Fibroblast of the aortic adventitia (primary cell): Measurements from ENCODE around the genes NOS3 and ABCB8.

GRCh38 chr7:150799427-150799794, 753 bp downstream of the TMEM176B start:
- CAGE, long polyA plus RNA = no peak

- CAGE, long polyA plus RNA = no peak
Measured at GRCh38 chr7:150971808-150972559, 6.1 kb downstream of the KCNH2 start.

- CAGE, long polyA plus RNA = no peak
Measured at GRCh38 chr7:150988377-150989352, 2.2 kb upstream of the NOS3 start.

GRCh38 chr7:150990524-150991391, at the start of gene NOS3:
TSS of gene NOS3 (plus strand) at chr7:150991017.
- CAGE, long polyA plus RNA = no peak

GRCh38 chr7:151028369-151029067, at the start of gene ABCB8:
TSS of gene ABCB8 (plus strand) at chr7:151028450.
- CAGE, long polyA plus RNA = no peak

- CAGE, long polyA plus RNA = no peak
Measured at GRCh38 chr7:151056667-151057101, 1.0 kb downstream of the CDK5 start.

GRCh38 chr7:151078918-151079229, 1.7 kb downstream of the FASTK start:
- CAGE, long polyA plus RNA = no peak

- CAGE, long polyA plus RNA = no peak
Measured at GRCh38 chr7:151125146-151125758, 39.0 kb downstream of the AGAP3 start.

DNA sequence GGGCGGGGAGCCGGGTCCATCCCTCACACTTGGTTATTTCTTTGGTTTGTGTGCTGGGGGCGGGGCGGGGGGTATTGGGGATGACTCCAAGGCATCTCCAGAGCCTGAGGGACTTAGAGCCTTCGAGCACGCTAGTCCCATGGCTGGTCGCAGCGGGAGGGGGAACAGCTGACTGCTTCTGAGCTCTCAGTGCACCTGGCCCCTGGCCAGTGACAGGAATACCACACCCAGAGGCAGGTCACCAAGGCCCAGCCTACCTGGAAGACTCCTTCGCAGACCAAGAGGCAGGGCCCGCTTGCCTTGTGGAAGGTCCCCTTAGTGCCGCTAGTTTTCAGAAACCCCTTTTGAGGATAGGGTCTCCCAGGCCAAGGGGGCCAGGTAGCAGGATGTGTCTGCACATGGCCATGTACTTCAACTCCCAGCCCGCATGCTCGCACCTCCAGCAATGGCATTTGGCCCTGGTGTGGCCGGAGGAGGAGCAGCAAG, 40.3 kb downstream of the AGAP3 start:
- CAGE, long polyA plus RNA = no peak

GRCh38 chr7:151147176-151148246, 20.0 kb downstream of the GBX1 start:
- CAGE, long polyA plus RNA = no peak

GRCh38 chr7:151237495-151238519, 5.5 kb downstream of the CHPF2 start:
- CAGE, long polyA plus RNA = no peak

GRCh38 chr7:151243346-151243660, 5.2 kb downstream of the SMARCD3 start:
- CAGE, long polyA plus RNA = no peak

GRCh38 chr7:151247940-151248493, 477 bp downstream of the SMARCD3 start:
- CAGE, long polyA plus RNA = no peak

GRCh38 chr7:151252264-151252913, 3.9 kb upstream of the SMARCD3 start:
- CAGE, long polyA plus RNA = no peak

DNA sequence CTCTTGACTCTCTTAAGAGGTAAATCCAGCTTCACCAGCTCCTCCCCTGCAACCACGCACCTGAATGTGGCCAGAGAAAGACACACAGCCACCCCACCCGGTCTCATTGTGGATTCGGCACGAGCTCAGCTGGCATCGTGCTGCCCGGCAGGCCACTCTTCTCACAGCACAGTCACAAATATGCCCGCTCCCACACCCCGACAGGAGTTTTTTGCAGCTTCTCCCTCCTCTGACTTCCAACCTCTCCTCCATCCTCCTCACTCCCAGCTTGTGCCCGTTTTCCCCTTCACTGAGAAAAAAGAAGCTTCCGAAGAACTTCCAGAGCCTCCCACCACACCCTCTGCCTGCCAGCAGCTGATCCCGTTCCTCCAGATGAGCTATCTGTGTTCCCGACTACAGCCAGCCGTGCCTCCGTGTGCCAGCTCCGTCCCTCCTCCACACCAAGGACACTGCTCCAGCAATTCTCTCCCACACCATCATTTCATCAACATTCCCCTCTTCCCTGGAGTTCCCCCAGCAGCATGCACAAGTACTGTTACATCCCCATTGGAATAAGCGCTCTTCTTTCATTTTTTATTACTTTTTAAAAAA, 8.1 kb upstream of the SMARCD3 start:
- CAGE, long polyA plus RNA = no peak

DNA sequence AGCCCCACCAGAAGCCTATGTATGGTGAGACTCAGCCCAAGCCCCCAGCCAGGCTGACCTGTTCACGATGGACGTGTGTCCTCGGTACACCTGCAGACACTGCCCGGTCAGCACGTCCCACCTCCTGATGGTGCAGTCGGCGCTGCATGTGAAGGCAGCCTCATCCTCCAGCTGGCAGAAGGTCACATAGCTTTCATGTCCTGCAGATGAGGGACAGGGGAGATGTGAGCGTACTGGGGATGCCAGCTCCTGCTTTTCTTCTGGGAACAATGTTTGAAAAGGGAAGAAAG, 9.9 kb downstream of the WDR86 start:
- CAGE, long polyA plus RNA = no peak

DNA sequence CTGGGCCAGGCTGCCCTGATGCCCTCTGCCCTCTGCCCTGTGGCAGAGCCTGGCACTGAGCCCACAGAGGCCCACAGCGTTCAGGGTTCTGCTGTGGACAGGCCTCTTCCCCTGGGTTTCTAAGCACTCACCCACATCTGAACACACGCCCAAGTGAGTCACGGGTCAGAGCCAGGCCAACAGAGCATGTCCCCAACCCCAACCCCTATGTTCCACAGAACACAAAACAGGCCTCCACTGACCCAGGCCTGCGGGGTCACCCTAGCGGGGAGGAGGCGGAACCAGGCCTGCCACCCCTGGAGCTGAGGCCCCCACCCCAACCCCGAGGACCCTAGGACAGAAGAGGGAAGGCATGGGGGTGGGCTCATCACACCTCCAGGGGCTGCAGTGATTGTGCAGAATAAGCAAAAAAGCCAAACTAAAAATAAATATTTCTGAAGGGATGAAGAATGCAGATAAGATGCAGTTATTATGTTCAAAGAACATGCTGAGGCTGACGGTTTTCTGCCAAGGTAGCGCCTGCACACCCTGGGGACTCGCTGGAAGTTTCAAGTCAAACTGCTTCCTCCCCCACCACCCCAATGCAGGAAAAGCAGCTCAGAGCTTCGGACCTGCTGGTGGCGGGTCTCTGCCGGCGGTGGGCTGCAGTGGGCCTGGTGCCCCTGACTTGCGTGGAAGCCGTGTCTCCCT, 5.4 kb downstream of the WDR86 start:
- CAGE, long polyA plus RNA = no peak

GRCh38 chr7:151426305-151427087, 13.4 kb downstream of the CRYGN start:
- CAGE, long polyA plus RNA = no peak

DNA sequence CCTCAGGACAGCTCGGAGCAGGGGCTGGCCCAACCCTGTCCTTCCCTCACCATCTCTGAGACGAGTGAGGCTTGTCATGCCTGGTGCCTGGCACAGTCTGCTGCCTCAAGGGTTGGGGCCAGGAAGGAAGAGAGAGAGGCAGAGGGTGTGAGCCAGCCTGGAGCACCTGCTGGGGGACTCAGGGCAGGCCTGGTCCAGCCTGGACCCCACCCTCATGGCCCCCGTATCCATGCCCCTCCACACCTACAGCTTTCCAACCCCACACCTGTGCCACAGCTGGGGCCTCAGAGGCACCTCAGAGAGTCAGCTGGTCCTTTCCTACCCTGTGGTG, 6.6 kb downstream of the CRYGN start:
- CAGE, long polyA plus RNA = no peak

DNA sequence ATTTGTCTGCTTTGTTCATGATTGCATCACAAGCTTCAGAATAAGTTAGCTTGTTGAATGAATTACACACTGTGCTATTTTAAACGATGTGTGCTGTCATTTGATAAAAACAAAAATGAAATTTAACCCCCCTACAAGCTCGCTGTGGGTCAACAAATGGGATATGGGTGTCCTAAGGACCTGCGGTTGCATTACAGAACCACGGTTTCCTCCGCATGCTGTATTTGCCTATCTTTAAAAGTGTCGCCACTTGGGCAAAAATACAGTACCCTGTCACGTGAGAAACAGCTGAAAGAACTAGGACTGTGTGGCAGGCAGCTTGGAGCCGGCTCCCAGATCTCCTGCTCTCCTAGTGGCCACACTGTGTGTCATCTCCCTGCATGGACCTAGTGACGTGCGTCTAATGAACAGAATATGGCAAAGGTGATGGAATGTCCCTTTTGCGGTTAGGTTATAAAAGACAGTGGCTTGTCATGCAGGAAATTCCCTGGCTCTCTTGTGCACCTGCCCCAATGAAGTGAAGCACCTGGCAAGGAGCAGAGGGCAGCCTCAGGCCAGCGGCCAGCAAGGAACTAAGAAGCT, 32.9 kb upstream of the CRYGN start:
- CAGE, long polyA plus RNA = no peak